GM06990 (cell line): ENCODE data around the genes KCNK2 and KCTD3.

GRCh38 chr1:214445415-214446385 lies 105.7 kb downstream of the PTPN14 start:
- RRBS, result no CpG with 5 or more reads among the region's 2 CpGs

GRCh38 chr1:214451649-214452198 lies 99.7 kb downstream of the PTPN14 start:
- RRBS, result no CpG with 5 or more reads among the region's 5 CpGs

- RRBS, result no CpG with 5 or more reads among the region's 5 CpGs
These were observed 38.8 kb downstream of the CENPF start for GRCh38 chr1:214641666-214642313.

- RRBS, result 23% methylated on average over 46 of the region's 99 CpGs
These were observed at the start of gene KCNK2 for GRCh38 chr1:215082250-215083344. Gene KCNK2, plus strand, starts transcription at chr1:215082737.

DNA sequence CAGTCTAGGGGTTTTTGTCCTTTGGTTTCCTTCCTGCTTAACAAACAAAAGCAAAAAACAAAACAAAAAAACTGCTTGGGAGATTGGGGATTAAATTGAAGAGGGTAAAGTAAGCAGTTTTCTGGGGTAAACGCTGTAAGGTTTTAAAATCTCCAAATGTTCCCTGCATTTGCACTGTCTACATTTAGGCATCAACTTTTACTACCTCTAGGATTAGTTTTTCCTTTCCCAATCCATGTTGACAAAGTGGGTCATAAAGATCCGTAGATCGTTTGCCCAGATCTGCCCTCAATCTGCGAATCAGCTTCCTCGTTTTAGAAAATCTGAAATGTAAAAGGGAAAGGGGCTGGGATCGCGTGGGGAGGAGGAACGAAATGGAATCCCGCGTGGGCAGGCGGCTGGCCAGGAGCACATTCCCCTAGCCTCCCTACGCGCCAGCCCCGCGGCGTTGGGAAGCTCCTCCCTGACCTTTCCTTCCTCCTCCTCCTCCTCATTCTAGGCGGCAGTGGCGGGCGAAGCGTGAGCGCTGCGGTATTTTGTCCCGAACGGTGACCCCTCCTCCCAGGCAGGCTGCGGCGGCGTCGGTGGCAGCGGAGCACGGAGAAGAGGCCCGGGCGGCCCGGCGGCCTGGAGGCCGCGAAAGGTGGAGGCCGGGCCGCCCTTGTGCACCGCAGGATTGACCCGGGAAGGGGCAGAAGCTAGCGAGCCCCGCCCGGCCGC lies at the start of gene KCTD3:
Gene KCTD3 (plus strand): TSS at position 493 of the 720 bp plus-strand sequence.
- RRBS, result no CpG with 5 or more reads among the region's 44 CpGs

DNA sequence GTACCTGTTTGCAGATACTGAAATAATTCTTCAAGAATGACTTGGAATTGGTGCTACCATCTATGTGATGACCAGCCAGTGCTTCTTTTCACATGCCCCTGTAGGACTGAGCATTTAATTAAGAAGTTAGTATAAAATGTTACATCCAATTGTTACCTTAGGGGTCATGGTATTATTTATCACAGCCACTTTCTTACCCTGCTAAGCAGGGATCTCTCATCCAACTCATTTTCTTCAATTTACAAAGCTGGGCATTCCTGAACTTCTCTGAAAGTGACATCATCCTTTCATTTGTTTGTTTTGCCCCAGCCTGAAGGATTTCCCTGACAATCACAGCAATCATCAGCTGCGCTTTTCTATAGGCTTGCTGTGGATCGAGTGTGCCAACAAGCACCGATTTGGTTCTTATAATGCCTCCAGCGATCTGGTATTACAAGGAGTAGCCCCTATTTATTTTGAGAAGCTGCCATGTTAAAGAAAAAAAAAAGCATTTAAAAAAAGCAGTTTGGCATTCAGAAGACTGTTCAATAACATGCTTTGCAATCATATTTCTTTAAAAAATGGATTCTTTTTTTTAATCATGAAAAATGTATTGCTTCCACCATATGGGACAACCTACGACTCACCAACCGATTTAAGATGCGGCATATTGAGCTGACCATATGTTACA lies 240.2 kb downstream of the USH2A start:
- RRBS, result no CpG with 5 or more reads among the region's 7 CpGs

DNA sequence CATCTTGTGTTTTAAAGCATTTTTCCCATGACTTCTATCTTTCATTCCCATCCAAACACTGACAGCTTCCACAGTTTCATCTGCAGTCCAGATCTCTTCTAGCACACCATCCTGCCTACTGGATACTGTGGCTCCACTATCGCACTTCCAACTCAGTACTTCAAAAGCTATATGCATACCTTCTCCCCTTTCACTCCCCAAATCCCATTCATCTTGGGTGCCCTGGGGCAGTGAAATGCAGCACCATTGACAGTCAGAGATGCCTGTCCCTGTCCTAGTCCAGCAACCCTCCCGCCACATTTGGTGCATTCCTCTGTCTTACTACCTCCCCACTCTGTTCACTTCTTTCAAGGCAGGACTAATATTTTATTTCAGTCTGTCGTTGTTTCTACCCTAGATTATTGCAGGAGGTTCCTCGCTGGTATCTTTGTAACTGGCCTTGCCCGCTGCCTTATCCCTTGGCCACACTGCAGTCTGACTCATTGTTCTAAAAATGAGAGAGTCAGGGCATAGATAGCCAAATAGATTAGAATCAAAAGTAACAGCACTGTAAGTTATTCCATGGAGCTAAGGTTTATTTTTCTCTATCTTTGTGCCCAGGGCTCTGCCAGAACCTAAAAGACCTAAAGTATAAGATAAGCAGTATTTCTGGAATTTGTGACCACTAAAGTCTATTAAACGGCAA lies 96.7 kb downstream of the ESRRG start:
- RRBS, result no CpG with 5 or more reads among the region's 6 CpGs

- RRBS, result 20% methylated on average over 10 of the region's 56 CpGs
These were observed 414.3 kb upstream of the ESRRG start for GRCh38 chr1:217137314-217138089.

GRCh38 chr1:219272126-219272540 lies 98.5 kb downstream of the LYPLAL1 start:
- RRBS, result no CpG with 5 or more reads among the region's 3 CpGs

- RRBS, result no CpG with 5 or more reads among the region's 3 CpGs
These were observed 127.7 kb upstream of the ZC3H11B start for GRCh38 chr1:219740650-219740991.

GRCh38 chr1:219741303-219741715 lies 128.4 kb upstream of the ZC3H11B start:
- RRBS, result no CpG with 5 or more reads among the region's 2 CpGs

- RRBS, result no CpG with 5 or more reads among the region's 6 CpGs
These were observed 116.0 kb downstream of the SLC30A10 start for GRCh38 chr1:219812356-219812810.

DNA sequence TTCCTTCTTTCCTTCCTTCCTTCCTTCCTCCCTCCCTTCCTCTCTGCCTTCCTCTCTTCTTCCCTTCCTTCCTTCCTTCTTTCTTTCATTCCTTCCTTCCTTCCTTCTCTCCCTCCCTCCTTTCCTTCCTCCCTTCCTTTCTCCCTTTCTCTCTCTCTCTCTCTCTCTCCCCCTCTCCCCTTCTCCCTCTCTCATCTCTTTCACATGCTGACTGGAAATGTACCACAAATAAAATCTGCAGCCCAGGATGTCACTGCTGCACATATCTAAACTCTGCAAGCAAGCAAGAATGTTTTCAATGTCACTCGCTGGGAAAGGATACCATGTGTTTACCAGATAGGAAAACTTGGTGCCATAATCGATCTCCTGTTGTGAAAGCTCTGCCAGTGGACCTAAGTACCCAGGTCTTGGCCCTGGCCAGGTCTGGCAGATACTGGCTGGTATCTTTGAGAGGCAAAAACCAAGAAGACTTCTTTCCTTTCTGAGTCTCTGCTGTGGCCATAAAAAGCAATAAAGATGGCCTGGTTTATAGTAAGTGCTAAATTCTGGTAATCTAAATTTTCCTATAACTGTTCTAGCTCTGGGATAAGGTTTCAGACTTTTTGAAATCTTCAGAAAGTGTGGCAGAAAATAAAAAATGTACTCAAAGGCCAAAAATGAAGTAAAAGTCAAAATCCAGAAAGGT lies 13.3 kb upstream of the SLC30A10 start:
- RRBS, result no CpG with 5 or more reads among the region's 2 CpGs

- RRBS, result no CpG with 5 or more reads among the region's 17 CpGs
These were observed 30.6 kb upstream of the SLC30A10 start for GRCh38 chr1:219958837-219959545.

DNA sequence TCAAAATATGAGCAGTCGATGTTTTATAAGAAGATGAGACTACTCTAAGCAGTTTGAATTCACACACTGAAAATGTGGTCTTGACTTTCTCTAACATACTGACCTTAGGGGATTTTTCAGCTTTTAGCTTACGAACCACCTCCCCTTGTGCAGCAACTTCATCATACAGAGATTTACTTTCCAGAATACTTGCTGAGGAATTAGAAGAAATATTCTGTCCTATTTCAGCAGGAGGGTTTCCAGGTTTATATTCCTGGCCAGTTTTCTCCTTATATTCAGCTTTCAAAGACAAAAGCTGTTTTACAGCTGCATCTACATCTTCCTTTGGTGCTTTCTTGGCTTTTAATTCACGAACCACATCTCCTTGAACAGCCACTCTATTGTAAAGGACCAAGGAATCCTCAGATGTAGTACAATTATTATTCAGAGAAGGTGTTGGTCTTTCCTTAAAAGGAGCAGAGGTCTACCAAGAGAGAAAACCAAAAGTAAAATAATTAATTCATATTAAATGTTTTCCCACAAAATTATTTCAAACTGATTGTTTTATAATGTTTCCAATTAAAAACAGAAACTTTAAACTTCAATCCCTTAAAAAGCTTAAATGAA lies 49.3 kb downstream of the EPRS1 start:
- RRBS, result no CpG with 5 or more reads among the region's 3 CpGs

- RRBS, result no CpG with 5 or more reads among the region's 6 CpGs
These were observed 25.0 kb downstream of the IARS2 start for GRCh38 chr1:220118796-220119464.

GRCh38 chr1:220219999-220220520 lies 52.2 kb downstream of the RAB3GAP2 start:
- RRBS, result no CpG with 5 or more reads among the region's 12 CpGs

- RRBS, result no CpG with 5 or more reads among the region's 5 CpGs
These were observed 38.3 kb upstream of the C1orf115 start for GRCh38 chr1:220651715-220652324.

DNA sequence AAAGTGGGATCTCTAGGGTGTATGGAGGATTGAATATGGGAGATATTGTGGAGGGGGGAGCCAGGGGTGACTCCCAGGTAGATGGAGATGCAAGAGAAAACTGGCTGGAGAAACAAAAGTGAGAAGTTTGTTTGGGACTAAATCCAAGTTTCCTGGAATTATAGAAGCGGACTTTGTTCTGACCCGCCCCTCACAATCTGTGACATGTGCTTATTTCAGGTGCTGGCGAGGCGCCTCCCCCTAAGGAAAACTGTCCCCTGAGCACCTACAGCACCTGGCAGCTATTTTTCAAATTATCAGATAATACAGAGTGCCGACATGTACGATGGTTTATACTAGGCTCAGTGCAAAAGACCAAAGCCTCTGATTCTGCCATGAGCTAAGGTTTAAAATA lies 13.9 kb downstream of the MTARC2 start:
- RRBS, result no CpG with 5 or more reads among the region's 6 CpGs

DNA sequence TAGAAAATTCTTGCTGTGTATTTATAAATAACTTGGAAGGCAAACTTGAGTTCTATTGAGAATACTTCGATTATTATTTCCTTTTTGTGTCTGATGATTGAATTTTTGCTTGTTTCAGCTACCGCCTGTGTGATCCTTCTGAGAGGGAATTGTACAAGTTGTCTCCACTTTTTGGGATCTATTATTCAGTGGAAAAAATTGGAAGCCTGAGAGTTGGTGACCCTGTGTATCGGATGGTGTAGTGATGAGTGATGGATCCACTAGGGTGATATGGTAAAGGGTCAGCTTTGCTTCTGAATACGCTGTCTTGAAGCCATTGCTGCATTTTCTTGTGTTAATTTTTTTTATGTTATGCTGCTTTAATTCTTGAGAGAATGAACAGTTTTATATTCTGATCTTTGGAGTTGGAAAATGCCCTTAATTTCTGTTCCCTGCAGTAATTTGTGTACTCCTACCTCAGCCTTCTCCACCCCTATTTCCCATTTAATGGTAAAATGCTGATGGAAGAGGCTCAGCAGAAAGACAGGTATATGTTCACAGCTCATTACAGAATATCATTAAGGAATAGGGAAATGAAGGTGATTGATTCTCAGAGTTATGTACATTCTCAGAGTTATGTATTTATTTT lies 4.9 kb upstream of the MTARC1 start:
- RRBS, result no CpG with 5 or more reads among the region's 4 CpGs